ENCODE measurements around a stretch of chr7.

DNA sequence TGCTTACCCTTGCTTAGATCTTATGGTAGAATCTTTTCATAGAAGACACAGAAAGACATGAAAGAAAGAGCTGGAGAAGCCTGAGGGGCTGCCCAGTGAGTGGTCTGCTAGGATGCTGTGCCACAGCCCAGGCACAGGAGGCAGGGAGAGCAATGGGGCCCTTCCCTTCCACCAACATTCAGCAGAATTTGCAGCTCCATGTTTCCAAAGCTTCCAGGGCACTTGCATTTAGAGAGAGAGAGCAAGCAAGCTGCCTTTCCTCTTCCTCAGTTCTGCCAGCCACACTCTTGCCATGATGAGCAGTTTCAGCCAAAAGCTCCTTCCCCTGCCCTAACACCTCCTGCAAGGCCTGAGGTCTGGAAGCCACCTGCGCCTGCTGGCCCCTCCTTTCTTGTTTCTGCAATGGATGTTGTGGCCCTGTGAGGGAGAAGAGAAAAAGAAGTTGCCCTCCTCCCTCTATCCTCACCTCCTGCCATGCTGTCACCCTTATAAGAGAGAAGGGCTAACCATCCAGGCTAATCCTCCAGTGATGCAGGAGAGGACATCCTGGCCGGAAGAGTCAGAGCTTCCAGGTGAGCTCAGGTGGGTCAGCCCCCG lies 48.6 kb downstream of the IKZF1 start:
- PRO-cap, 4 experiments: no peak in any of the 4 experiments
- RAMPAGE, long total RNA, 2 experiments: no peak in any of the 2 experiments

DNA sequence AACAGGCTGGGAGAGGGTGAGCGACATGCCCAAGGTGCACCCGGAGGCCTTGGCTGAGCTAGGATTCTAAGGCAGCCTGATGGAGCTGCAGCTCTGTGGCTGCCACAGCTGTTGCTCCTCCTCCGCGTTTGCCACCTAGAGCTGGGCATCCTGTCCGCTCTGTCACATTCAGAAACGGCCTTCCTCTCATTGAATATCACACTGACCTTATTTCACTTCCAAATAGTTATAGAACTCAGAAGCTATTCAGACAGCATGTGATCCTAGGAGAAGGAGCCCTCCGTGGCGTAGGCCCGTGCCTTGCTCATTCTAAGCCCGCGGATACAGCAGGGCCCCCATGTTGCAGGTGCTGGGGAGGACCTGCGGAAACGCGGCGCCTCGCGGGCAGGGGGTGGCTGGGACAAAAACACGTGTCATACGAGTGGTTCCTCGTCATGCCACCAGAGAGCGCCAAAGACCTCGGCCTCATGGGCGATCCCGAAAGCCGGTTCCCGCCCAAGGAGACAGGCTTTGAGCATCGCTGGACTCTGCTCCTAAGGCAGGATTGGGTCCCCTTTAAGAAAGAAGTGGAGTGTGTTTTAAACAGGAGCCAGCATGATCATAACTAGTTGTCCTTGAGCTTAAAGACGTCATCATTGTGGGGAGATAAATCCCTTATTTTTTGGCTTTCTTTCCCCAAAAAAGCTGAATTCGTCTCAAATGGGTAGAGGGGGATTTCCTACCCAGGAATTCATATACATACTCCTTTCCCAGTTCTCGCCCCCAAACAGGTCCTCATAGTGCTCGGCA lies 17.8 kb upstream of the FIGNL1 start:
- PRO-cap, 4 experiments: no peak in any of the 4 experiments
- RAMPAGE, long total RNA, 2 experiments: no peak in any of the 2 experiments

DNA sequence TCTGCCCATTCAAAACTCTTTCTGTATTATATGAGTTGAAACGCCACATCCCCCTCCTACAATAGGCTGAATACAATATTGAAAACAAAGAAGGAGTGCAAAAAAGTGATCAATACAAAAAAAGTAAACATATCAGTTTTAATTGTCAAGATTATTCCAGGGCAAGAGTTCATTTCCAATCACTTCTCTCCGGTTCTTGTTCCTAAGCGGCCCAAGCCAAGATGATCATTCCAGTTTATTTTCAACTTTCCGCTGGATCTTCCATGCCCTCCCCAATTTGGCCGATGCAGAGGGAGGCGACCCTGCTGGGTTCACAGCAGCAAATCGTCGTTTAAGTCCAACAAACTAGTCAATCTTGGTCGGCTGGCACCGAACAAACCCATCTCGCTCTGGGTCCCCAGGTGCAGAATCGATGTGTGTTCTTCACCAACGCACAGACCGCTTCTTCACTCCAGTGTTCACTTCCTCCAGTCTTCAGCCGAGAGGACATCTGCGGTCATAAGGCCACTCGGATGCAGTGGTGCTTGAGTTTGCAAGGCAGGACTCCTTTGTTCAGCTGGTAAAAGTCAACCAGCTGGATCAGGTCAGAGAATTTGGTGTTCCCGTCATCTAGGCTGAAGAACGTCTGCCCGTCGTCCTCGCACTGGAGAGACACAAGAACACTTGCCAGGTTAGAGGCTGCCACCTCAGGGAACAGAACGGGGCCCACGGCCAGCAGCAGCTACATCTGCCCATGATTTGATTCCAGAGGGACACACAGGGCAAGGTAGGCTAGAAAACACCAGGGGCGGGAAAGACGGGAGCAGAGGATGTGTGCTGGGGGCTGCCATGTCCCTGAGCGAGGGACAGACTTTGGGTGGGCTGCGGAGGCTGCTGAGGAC lies 27.5 kb upstream of the DDC start:
- PRO-cap, 4 experiments: peak in 2 of 4 experiments; most common minus-strand start position 326 of the sequence (in 1)
- RAMPAGE, long total RNA, 2 experiments: start-site peak on the minus strand in 2 of 2 experiments, centred at positions 181 to 528 of the sequence, 20 to 23 reads per replicate

GRCh38 chr7:50643932-50644638 lies 78.9 kb upstream of the DDC start:
- PRO-cap, 4 experiments: peak in 1 of 4 experiments; most common minus-strand start chr7:50644001 (in 1)
- RAMPAGE, long total RNA, 2 experiments: no peak in any of the 2 experiments

DNA sequence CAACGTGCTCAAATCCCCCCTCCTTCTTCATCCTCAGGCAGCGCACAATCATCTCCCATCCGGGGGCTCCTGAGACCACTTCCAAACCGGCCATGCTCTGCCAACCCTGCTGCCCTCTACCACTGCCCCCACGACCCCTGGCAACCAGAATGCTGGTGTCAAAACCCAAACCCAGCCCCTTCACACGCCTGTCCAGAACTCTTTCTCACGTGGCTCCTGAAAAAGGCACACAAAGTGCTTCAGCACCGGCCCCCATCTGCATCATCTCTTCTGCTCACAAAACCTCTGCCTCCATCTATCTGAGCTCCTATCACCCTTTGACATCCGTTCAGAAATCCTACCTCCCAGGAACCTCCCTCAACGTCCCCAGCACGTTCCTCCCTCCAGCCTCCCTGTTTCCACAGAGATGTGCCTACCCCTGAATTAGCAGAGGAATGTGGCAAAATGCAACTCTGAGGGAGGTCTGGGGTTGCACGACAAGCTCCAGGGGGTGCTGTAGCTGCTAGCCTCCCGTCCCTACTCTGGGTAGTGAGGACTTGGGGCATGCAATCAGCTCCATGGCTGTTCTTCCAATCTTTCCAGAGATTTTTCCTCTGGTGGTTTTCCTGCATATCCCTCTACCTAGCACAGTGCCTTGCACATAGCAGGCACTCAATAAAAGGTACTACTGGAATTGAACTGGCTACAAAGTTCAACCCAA lies 108.5 kb upstream of the DDC start:
- PRO-cap, 4 experiments: peak in 1 of 4 experiments; most common minus-strand start position 266 of the sequence (in 1)
- RAMPAGE, long total RNA, 2 experiments: no peak in any of the 2 experiments

- PRO-cap, 4 experiments: peak in 1 of 4 experiments; most common plus-strand start chr7:50703445 (in 1)
- RAMPAGE, long total RNA, 2 experiments: no peak in any of the 2 experiments
Observed at GRCh38 chr7:50703203-50704133, 79.2 kb downstream of the GRB10 start.

GRCh38 chr7:50725692-50726374 lies 56.9 kb downstream of the GRB10 start:
- PRO-cap, 4 experiments: peak in 1 of 4 experiments; most common plus-strand start chr7:50726100 (in 1); most common minus-strand start chr7:50725946 (in 1)
- RAMPAGE, long total RNA, 2 experiments: start-site peak on the minus strand in 1 of 2 experiments, at chr7:50726001-50726288 at its widest, 5 reads per replicate

DNA sequence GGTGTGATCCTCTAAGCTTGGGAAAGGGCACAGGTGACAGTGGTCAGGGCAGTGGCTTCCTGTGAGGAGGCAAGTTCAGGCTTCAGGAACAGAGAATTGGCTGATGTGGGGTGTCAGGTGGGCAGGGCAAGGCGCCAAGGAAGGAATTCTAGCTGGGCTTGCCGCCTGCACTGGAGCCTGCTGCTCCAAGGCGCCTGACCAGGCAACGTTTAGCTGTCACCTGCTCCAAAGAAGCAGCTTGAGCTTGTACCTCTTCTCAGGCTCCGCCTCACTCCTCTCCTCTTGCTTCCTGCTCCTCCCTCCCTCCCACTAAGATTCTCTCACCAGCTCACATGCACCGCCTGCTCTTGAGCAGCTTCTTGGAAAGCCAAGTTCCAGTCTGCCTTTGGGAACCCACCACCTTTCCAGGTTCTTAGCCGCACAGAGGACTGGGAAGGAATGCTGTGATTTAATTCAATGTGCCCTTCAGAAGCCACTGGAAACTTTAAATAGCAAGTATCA lies 187.4 kb upstream of the GRB10 start:
- PRO-cap, 4 experiments: no peak in any of the 4 experiments
- RAMPAGE, long total RNA, 2 experiments: no peak in any of the 2 experiments

DNA sequence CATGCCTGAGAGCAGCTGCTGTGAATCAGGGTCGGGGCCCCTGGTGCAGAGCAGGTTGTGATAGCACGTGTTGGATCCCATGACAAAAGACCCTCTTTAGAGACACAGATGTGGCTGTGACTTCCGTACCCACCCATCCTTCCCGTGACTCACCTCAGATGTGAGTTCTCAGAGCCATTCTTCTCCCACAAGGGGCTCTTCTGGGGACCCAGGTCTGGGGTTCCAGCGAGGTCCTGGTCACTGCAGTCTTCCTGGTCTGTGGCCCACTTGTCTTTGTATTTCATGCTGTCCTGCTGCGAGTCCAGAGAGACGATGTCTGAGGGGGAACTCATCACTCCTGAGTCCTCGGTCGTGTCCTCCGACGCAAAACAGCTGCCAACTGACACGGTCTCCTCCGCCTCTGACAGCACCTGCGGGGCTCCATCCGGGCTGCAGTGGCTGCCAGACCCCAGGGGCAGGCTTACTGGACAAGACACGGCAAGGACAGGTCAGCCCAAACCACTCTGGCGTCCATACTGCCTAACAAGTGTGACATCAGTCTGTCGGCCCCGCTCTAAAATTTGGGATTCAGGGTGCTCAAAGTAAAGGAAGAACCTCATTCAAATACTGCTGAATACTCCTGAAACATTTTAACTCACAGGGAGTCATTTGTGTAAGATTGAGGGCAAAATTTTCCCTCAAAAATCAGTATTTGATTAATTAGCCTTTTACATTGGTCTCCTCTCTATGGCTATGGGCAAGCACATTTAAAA lies 260.7 kb upstream of the GRB10 start:
- PRO-cap, 4 experiments: no peak in any of the 4 experiments
- RAMPAGE, long total RNA, 2 experiments: no peak in any of the 2 experiments

DNA sequence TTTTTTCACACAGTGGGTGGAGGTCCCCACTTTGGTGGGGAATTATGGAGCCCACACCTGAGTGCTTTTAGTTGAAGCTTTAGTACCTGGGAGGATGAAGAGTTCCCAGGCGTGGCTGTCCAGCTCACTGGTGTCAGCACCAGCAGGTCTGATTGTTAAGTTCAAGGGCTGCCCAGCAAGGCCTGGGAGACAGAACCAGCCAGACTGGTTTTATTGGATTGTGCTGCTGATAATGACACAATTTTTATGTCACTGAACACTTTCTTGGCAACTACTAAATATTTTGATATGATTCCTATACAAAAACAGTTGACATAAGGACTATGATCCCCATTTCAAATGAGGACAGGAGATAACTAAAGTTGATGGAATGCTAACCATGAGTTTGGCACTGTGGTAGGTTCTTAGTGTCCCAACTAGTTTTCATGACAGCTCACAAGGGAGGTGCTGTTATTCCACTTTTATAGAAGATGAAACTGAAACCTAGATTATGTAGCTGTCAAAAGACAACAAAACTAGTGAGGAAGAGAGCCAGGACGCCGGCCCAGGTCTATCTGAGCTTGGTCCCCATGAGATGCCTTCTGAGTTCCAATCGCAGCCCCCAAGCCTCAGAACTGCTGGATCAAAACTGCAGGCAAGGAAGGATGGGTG lies 52.9 kb downstream of the COBL start:
- PRO-cap, 4 experiments: peak in 3 of 4 experiments; most common plus-strand start position 521 of the sequence (in 3); most common minus-strand start position 150 of the sequence (in 2)
- RAMPAGE, long total RNA, 2 experiments: no peak in any of the 2 experiments

- PRO-cap, 4 experiments: no peak in any of the 4 experiments
- RAMPAGE, long total RNA, 2 experiments: no peak in any of the 2 experiments
Observed at GRCh38 chr7:52274287-52274659, 761.2 kb upstream of the POM121L12 start.

- PRO-cap, 4 experiments: peak in 4 of 4 experiments; most common plus-strand start chr7:53366058 (in 4)
- RAMPAGE, long total RNA, 2 experiments: no peak in any of the 2 experiments
Observed at GRCh38 chr7:53365847-53366133, 330.4 kb downstream of the POM121L12 start.

GRCh38 chr7:54888205-54889136 lies 129.5 kb upstream of the SEC61G start:
- PRO-cap, 4 experiments: peak in 4 of 4 experiments; most common plus-strand start chr7:54888578 (in 1); most common minus-strand start chr7:54888840 (in 4)
- RAMPAGE, long total RNA, 2 experiments: no peak in any of the 2 experiments

DNA sequence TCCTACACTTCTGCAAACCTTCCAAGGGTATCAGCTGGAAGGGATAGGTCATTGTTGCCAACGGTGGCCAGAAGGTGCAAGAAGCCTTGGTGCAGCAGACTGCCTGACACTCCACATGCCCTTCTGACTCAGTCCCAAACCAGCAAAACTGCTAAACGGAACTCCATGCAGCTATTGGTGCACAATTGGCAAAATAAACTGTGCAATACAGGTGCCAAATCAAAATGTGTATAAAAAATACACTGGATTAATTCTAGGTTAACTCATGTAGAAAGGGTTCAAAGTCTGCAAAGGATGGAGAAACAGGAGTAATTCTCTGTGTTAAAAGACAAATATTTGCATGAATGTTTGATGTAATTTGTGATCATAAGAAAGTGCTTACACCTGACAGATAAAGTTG lies 102.7 kb upstream of the EGFR start:
- PRO-cap, 4 experiments: peak in 4 of 4 experiments; most common plus-strand start position 394 of the sequence (in 1); most common minus-strand start position 125 of the sequence (in 4)
- RAMPAGE, long total RNA, 2 experiments: no peak in any of the 2 experiments

DNA sequence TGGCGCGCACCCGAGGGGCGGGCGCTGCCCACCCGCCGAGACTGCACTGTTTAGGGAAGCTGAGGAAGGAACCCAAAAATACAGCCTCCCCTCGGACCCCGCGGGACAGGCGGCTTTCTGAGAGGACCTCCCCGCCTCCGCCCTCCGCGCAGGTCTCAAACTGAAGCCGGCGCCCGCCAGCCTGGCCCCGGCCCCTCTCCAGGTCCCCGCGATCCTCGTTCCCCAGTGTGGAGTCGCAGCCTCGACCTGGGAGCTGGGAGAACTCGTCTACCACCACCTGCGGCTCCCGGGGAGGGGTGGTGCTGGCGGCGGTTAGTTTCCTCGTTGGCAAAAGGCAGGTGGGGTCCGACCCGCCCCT lies 952 bp downstream of the EGFR start:
- PRO-cap, 4 experiments: peak in 3 of 4 experiments; most common plus-strand start position 155 of the sequence (in 2); most common minus-strand start position 48 of the sequence (in 2)
- RAMPAGE, long total RNA, 2 experiments: no peak in any of the 2 experiments

DNA sequence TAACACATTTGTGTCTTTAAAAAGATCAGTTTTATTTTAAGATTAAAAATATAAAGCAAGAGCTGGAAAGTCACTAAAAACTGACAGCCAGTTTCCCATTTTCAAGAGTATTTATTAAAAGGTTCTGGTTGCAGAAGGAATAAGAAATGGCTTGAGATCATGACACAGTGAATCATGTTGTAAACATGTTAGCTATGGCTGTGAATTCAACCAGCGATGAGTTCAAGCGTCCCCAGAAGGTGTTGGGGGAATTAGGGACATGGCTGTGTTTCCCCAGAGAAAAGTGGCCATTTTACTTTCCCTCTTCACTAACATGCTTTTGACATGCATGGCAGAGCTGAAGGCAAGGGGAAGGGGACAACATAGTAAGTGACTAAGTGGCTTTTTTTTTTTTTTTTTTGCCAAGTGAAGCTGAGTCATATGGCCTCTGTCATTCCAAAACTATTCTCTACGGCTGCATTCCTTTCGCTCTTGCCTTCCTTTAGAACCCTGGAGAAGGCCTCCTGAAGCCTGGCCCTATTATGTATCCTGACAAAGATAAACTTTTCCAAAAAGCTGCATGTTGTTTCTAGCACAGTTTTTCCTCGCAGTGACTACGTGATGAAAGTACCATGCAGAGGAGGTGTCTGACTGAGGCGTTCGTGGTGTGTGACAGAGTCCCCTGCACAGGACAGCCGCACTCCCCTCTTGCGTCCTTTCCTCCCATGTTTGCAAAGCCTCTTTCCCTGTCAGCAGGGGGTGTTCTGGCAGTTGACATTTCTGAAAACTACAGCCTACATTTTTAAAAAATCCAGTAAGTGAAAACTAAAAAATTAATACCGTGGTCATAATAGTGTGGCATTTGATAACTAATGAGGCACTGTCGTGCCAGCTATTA lies 46.9 kb downstream of the EGFR start:
- PRO-cap, 4 experiments: no peak in any of the 4 experiments
- RAMPAGE, long total RNA, 2 experiments: no peak in any of the 2 experiments

DNA sequence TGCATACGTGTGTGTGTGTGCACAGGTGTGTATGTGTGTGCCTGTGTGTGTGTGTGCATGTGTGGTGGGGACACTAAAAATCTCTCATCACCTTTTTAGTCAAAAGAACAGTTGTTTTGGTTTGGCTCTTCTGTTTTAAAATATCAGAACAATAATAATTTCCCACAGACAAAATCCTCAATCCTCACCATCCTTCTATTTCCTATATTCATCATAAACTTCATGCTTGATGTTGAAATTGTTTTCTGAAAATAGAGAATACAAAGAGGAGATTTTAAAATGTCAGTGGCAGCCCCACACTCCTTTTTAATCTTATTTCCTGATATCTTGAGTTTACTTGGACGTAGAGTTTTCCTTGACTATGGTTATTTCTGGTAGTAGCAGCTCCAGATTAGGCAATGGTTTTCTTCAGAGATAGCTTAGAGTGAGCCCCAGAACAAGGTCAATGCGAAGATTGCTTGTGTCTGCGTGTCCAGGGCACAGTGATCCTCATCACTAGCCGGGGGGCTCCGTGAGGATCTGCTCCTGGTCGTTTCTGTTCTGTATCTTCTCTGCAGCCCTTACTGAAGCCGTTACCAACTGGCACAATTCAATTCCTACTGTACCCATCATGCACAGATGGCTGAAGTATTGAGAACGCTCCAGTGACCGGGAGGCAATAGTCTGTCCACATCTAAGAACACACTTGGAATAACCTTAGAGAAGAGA lies 49.4 kb downstream of the EGFR start:
- PRO-cap, 4 experiments: no peak in any of the 4 experiments
- RAMPAGE, long total RNA, 2 experiments: no peak in any of the 2 experiments

- PRO-cap, 4 experiments: no peak in any of the 4 experiments
- RAMPAGE, long total RNA, 2 experiments: no peak in any of the 2 experiments
Observed at GRCh38 chr7:55130389-55131285, 111.8 kb downstream of the EGFR start.

- PRO-cap, 4 experiments: no peak in any of the 4 experiments
- RAMPAGE, long total RNA, 2 experiments: no peak in any of the 2 experiments
Observed at GRCh38 chr7:55152317-55152768, 133.5 kb downstream of the EGFR start.

- PRO-cap, 4 experiments: peak in 2 of 4 experiments; most common plus-strand start chr7:55177901 (in 1); most common minus-strand start chr7:55177822 (in 2)
- RAMPAGE, long total RNA, 2 experiments: no peak in any of the 2 experiments
Observed at GRCh38 chr7:55177508-55178013, 158.7 kb downstream of the EGFR start.

Data from right lobe of liver (tissue), 4 donors.